Tongue (tissue), 2 donors: ENCODE results near the gene NFKBIE.

- RAMPAGE, long total RNA = no peak
Measured at GRCh38 chr6:43966028-43966589, 161.1 kb downstream of the MRPL14 start.

DNA sequence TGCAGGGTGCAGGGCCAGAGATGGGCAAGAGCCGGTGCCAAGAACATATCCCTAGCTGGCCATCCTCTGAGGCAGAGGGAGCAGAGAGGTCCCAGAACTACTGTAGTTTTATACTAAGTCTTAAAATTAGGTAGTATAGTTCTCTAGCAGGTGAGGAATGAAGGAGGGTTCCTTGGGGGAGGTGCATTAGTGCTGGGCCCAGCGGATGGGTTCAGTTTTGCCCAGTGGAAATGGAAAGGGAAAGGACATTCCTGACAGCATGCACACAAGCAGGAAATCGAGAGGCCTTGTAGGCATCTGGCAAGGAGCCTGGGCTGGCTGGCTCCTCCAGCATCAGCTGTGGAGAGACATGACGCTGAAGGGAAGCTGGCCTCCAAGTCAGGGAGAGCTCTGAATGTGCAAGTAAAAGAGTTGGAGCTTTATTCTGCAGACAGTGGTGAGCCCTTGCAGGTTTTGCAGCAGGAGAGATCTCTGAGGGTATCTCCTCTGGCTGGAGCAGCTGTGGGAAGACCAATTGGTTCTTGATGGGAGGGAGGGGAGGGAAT lies 154.4 kb downstream of the MRPL14 start:
- RAMPAGE, long total RNA = no peak

DNA sequence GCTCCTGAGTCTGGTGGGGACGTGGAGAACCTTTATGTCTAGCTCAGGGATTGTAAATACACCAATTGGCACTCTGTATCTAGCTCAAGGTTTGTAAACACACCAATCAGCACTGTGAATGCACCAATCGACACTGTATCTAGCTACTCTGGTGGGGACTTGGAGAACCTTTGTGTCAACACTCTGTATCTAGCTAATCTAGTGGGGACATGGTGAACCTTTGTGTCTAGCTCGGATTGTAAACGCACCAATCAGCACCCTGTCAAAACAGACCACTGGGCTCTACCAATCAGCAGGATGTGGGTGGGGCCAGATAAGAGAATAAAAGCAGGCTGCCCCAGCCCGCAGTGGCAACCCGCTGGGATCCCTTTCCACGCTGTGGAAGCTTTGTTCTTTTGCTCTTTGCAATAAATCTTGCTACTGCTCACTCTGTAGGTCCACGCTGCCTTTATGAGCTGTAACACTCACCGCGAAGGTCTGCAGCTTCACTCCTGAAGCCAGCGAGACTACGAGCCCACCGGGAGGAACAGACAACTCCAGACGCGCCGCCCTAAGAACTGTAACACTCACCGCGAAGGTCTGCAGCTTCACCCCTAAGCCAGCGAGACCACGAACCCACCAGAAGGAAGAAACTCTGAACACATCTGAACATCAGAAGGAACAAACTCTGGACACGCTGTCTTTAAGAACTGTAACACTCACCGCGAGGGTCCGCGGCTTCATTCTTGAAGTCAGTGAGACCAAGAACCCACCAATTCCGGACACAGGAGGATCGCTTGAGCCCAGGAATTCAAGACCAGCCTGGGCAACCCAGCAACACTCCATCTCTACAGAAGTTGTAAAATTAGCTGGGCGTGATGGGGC lies 128.5 kb downstream of the MRPL14 start:
- RAMPAGE, long total RNA = no peak

DNA sequence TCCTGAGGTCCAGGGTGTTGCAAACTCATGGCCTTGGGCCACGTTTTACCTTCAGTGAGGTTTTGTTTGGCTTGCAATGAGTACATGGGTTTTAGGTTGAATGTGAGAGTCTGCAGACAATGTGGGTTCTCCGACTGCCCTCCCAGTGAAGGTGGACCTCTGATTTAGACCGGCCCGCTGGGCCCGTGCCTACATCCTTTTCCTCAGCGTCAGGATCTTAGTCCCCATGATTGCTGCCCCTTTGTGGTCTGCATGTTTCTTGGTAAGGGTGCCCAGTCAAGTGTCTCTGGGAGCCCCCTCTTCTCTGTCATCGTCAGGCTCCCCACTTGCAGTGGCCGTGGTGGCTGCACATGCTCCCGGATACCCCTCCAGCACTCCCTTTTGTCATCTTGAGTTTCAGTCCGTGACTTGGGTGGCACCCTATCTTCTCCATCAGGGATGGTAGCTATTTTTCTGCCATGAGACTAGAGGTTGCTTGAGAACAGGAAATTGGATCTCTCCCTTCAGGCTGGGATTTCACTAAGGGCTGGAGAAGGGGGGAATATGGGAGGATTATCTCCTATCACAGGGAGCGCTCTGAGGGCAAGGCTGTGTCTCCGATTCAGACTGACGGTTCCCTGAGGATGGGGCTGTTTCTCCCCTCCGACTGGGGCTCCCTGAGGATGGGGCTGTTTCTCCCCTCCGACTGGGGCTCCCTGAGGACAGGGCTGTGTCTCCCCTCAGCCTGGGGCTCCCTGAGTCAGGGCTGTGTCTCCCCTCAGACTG lies 123.2 kb downstream of the MRPL14 start:
- RAMPAGE, long total RNA = no peak

DNA sequence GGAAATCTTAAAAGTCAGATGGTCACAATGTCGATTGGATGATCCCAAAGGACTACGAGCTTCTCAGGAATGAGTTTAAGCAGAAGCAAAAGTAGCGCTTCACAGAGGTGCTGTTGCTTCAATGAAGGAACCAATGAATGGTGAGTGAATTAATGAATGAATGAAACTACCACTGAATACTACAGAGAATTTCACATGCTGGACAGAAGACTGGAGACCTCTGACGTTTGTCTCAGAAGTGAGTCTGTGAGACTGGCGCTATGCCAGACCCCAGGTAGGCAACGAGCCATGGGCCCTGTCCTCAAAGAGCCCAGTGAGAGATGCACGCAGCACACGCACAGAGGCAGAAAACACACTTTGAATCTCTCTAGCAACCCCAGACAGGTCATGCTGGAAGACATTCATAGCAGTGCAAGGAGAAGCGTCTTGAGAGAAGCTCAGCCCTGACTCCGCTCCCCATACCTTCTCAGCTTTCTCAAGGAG lies 117.3 kb downstream of the MRPL14 start:
- RAMPAGE, long total RNA = no peak

DNA sequence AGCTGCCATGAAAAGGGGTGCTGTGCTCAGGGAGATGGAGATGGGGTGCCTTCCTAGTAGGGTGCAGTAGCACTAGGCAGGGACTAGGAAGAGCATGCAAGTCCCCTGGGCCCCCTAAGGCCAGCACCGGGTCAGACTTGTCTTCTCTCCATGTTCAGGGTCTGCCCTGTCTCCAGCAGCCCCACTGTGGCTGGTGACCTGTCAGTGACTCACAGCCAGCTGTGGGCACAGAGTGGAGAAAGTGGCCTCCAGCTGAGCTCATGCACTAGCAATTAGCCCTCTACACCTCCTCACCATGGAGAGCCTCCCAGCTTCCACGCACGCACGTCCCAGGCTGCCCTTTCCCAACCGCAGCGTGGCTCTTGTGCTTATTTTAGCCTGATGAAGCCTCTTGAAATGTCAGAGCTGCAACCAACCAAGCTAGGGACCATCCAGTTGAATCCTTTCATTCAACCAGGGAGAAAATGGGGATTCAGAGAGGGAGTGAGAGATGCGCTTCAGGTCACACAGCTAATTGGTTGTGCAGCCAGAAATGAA lies 116.5 kb downstream of the MRPL14 start:
- RAMPAGE, long total RNA = no peak

DNA sequence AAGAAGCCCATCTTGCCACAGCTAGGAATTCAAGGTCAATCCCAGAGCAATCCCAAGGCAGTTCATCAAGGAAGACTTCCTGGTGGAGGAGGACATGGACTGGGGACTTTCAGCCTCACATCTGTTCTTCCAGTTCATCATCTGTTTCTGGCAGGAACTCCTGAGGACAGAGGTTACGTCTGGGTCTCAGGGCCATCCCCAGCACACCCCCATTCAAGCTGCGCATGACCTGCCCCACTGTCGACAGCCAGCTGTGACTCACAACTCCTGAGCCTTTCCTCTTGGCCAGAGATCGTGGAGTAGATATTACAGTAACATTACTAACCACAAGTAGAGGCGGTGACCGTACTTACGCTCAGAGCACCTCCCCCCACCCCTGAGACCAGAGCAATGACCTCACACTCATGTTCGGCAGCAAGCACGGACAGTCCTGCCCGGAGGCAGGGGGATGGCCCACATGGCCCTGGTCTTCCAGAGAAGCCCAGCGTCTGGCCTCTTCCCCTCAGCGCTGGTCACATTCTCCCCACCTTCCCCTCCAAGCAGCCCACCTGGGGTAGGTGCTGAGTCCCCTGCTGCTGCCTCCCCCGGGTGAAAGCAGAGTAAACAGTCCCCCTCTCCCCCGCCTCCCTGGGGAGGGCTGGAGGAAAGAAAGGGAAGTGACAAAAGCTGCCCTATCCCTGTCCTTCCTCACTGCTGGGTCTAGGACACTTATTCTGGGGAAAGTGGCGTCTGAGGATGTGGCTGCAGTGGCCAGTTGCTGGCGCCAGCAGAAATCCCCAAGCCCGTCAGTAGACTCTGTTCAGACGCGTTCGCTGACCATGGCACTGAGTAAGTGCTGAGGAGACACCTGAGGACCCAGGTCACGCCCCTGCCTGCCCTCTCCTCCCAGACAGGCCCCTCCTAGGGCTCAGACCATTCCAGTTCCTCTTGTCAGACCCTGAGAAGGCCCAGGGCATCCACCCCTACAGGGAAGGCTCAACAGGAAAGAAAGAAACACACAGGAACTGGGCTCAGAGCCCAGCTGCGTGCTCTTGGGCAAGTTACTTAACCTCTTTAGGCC lies 68.5 kb downstream of the MRPL14 start:
- RAMPAGE, long total RNA = no peak

- RAMPAGE, long total RNA = no peak
Measured at GRCh38 chr6:44061340-44062157, 65.7 kb downstream of the MRPL14 start.

GRCh38 chr6:44203025-44203403 lies 13.7 kb upstream of the MYMX start:
- RAMPAGE, long total RNA = no peak

DNA sequence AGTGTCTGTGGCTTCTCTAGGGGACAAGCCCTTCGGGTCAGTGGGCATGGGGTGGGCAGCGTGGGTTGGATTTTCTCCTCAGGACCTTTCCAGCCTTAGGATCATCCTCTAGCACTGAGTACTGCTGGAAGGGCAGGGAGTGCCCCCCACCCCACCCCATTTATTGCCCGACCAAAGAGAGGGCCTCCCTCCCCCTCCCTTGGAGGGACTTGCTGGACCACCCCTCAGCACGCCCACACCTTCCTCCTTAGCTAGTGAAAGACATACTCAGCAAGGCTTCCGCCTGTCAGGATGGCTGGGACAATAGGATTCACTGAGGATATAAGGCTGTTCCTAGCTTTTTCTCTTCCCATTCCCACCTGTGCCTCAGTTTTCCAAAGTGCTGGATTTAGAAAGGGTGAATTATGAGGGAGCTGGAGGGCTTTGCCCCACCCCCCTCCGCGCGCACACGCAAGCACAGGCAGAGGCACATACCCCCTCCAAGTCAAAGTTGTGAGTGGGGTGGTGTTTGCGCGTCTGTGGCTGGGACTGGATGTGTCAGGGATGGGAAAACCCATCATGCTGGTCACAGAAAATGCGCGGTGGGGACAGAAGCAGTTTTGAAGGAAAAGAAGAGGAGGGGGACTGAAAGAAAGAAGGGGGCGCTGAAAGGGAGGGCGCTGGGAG lies 783 bp upstream of the SLC29A1 start:
- RAMPAGE, long total RNA = no peak

- RAMPAGE, long total RNA = no peak
Measured at GRCh38 chr6:44234672-44235206, 11.3 kb downstream of the SLC29A1 start.

GRCh38 chr6:44258217-44258685 lies 923 bp upstream of the SLC35B2 start:
- RAMPAGE, long total RNA = no peak

- RAMPAGE, long total RNA = no peak
Measured at GRCh38 chr6:44265229-44266052, at the start of gene NFKBIE. TSS of gene NFKBIE (minus strand) at chr6:44265551.

GRCh38 chr6:44665584-44666049 lies 278.1 kb downstream of the CDC5L start:
- RAMPAGE, long total RNA = no peak

DNA sequence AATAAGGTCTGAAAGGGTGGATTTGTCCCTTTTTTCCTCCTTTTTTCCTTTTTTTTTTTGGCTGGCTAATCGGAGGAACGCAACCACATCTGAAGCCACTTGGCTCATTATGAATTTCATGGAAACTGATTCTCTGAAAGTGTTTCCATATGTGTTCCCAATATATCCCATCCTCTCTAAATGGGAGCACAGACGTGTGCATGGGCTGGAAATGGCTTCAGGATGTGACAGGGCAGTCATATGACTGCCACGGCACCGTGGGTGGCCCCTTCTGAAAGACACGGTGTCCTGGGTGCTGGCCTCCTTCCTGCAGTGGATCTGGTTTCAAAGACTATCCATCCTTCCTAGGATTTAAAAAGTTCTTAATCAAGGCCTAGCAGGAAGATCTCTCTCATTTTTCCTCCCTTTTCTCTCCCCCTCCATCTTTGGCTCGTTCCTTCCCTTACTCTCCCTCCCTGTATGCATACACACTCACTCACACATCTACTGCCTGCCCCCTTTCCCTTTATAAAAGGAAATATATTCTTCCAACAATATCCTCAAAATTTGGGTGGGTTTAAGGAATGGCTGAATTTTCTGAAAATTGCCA lies 161.0 kb upstream of the SUPT3H start:
- RAMPAGE, long total RNA = no peak

- RAMPAGE, long total RNA = no peak
Measured at GRCh38 chr6:46010853-46011742, 4.6 kb downstream of the CLIC5 start.

- RAMPAGE, long total RNA = no peak
Measured at GRCh38 chr6:46129275-46129694, 504 bp upstream of the ENPP4 start.

DNA sequence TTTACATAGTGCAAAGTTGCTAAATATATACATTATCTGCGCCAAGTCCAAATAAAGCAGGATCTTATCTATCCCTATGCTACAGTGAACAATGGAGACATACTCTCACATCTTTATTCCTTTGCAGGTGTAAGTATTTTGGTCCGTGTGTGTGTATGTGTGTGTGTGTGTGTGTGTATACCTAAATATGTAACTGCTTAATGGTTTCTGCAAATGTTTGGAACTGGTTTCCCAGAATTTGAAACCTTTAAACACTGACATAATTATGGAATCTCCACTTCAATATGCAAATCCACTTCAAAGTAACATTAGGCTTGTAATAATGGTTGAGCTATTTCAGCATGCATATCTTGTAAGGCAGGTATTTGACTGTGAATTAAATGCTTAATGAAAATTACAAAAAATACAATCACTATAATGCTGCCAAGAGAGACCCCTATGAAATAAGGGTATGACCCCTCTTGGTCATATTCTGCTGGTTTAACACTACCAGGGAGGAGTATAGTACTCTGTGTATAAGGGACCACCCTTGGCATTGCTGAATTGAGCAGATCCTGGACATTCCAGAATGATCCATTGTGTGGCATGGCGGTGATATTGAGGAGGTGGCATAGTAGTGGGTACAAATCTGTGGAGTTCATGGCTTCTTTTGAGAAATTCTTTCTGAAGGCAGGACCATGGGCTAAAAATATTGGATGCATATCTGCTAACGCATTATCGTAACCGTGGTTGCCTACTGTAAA lies 9.6 kb downstream of the ENPP5 start:
- RAMPAGE, long total RNA = no peak

DNA sequence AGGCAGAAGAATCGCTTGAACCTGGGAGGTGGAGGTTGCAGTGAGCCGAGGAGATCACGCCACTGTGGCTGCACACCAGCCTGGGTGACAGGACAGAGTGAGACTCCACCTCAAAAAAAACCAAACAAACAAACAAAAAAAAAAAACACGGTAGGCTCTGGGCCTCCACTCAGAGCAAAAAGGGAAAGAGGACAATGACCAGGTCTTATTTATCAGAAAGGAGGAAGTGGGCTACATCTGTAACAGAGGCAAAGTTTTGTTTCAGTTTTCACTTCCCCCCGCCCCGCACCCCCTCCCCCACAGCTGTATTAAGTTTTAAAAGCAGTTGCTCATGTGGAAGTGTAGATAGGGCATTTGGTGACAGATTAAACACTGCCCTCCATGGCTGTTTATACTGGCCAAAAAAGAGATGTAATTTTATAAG lies 114.7 kb downstream of the RCAN2 start:
- RAMPAGE, long total RNA = no peak

DNA sequence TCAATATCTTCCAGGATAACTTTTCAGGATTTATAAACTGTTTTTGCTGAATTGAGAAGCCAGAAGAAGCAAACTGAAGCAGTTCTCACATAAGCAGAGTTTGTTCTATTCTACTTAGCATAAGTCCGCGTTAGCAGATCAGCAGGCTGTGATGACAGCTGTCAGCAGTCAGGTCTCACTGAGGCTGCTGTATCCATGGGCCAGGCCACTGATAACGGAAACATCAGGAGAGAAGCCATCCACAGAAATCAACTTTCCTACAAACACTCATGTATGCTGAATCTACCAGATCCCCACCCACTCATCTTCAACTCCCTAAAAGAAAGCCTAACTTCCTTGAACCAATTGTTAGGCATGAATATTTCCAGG lies 6.8 kb downstream of the RCAN2 start:
- RAMPAGE, long total RNA = no peak